AG09319 (cell line): ENCODE results near the gene EGFLAM.

- RRBS = no CpG with 5 or more reads among the region's 3 CpGs
Observed at GRCh38 chr5:36481340-36481638, 125.1 kb upstream of the SLC1A3 start.

DNA sequence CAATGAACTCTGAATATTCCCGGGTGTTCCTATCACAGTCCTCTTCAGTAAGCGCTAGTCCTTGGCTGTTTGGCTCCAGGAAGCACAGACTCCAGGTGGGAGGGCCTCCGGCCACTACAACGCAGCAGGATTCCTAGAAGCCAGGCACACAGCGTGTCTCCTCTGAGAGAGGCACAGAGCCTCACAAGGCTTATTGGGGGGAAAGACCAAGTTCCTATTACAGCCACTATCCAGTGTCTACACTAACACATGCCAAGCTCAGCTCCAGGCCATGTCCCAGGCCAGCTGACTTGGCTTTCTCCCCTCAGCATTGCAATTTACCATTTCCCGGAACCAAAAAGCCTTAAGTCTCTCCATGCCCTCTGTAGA lies 84.6 kb upstream of the SLC1A3 start:
- RRBS = 91% methylated on average over 3 of the region's 6 CpGs

- RRBS = no CpG with 5 or more reads among the region's 9 CpGs
Observed at GRCh38 chr5:36739525-36740488, 133.4 kb downstream of the SLC1A3 start.

DNA sequence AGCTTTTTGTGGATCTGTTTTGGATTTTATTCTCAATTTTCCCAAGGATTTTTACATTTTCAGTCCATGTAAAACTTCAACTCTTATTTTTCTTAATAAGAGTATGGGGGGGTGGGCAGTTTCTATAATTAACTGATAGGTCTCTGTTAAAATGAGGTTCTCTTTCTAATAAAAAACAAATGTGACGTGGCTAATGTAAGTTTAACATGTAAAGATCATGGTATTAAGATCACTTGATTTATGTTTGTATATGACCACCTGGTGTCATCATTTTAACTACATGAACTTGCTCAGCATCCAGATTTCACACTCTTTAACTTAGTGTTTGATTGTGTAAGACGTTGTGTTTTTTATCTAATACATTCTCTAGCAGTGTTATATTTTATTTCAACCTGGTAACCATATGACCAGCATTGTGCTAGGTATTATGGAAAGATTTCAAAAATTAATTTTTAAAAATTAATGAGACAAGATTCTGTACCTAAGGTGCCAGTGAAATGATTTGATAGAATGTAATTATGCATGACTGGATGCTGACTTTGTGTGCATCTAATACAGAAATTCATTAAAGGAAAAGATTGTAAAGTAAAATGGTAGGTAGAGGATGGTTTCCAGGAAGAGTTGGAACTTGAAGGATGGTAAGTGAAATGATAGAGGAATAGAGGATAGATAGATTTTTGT lies 57.4 kb downstream of the NIPBL start:
- RRBS = no CpG with 5 or more reads among the region's 2 CpGs

GRCh38 chr5:36945397-36945965 lies 68.9 kb downstream of the NIPBL start:
- RRBS = no CpG with 5 or more reads among the region's 3 CpGs

- RRBS = no CpG with 5 or more reads among the region's 5 CpGs
Observed at GRCh38 chr5:36957857-36958413, 81.4 kb downstream of the NIPBL start.

DNA sequence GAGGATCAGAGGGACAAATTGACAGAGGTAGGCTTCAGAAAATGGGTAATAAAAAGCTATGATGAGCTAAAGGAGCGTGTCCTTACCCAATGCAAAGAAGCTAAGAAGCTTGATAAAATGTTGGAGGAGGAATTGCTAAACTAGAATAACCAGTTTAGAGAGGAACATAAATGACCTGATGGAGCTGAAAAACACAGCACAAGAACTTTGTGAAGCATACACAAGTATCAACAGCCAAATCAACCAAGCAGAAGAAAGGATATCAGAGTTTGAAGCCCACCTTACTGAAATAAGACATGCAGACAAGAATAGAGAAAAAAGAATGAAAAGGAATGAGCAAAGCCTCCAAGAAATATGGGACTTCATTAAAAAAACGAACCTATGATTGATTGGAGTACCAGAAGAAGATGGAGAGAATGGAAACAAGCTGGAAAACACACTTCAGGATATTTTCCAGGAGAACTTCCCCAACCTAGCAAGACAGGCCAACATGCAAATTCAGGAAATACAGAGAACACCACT lies 95.4 kb downstream of the GDNF start:
- RRBS = no CpG with 5 or more reads among the region's 2 CpGs

DNA sequence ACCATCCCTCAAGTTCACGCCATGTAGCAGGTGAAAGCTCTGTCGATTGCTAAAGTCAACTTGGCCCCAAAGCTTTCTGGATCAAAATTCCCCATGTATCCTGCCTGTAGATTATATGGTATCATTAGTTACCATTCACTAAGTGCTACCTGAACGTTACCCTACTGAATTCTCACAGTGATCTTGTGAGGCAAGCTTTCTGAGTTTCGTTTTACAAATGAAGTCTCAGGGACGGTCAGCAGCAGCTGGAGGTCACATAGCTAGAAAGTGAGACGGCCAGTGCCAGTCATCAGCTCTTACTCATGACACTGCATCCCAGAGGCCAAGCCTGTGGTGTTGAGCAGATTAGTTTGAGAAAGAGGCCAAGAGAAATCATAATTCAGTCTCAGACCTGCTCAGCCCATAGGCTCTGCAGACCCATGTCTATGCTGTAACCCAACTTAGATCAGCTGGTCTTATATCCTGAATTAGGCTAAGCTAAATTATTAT lies 95.8 kb upstream of the EGFLAM start:
- RRBS = no CpG with 5 or more reads among the region's 6 CpGs

GRCh38 chr5:38258278-38259428 lies at the start of gene EGFLAM:
TSS of gene EGFLAM (plus strand) at chr5:38258559.
- RRBS = under 1% methylated on average over 25 of the region's 83 CpGs

DNA sequence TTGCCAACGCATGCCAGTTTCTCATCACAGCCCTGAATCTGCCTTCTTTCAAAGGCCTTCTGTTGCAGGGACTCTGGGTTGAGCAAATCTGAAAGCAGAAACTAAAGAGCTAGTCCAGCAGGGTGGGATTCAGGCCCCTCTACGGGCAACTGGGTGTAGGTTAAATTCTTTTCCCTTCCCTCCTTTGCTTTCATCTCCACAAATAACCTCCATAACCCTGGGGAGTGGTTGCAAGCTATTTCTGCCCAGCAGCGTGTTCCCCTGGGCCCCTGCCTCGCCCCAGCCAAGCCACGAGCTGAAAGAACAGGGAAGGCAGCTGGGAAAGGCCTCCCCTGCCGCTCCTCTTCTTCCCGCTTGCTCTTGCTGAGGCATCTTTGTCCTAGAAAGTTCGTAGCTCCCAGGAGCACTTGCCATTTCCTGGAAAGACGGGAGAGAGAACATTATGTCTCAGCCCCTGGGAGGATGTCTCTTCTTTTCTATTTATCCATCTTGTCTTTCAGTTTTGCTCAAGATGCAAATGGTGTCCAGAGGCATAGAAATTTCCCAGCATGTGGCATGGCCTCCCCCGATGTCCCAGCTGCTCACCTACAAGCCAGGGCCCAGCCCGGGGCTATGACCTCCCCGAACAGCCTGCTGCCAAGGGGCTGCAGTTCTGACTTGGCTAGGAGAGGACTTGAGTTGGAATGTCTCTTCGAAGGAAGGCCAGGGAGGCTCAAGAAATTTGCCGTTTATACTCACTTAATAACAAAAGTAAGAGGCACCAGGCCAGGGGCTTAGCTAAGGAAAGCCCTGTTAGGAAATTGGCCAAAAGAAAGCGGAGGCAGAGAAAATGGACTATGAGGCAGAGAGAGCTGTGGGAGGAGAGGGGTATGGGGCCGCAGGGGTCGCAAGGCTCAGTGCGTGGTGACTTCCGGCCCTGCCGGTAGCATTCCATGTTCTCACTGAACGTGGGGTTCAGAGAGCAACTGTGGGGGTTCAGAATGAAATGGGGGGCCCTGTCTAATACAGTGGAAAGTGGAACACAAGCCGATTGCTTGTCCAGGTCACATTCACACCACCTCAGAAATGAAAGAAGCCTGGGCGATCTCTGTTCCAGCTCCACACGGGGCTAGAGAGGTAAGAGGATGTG lies 87.3 kb downstream of the LIFR start:
- RRBS = no CpG with 5 or more reads among the region's 24 CpGs

- RRBS = no CpG with 5 or more reads among the region's 18 CpGs
Observed at GRCh38 chr5:38846606-38847211, 897 bp downstream of the OSMR start.

DNA sequence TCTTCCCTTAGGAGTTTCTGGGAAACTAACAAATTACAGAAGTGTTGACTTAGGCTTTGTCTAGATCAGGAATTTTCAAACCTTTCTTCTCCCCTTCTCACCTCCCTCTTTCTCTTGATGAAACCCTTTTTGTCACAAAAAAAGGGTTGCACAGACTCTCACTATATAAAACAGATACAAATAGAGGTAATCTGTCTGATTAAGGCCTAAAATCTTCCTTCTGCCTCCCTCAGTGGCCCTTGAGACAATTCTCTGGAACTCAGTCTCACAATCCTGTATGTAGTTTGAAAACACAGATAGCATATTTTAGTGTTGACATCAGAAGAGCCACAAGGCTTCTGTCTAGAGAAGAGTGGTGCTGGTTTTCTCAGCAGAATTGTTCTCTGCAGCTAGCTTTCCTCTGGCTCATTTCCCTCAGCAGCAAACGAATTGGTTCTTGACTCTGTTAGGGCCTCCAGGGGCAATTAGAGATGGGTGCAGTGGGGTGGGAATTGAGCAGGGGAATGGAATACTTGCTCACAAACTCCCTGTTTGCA lies 79.7 kb downstream of the OSMR start:
- RRBS = no CpG with 5 or more reads among the region's 1 CpG

GRCh38 chr5:39005209-39006295 lies 68.6 kb downstream of the RICTOR start:
- RRBS = no CpG with 5 or more reads among the region's 7 CpGs

- RRBS = no CpG with 5 or more reads among the region's 5 CpGs
Observed at GRCh38 chr5:39072606-39073097, 1.5 kb downstream of the RICTOR start.

DNA sequence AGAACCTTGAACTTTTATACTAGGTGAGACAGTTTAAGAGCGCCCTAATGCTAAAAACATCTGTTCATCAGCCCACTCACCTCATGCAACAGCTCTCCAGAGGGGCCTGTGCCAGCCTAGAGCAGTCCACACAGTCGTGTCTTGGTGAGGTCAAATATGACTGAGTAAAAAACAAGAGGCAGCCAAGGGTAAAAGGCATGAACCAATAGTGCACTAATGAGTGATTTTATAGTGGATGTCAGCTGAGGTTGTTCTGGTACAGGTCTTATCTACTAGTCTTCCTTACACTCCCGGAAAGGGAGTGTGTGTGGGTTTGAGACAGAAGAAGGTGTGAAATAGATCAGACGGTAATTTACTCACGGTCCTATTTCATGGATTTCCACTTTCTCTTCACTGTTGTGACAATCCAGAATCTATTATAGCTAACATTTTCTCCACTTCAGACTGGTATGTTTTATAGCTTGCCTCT lies 6.9 kb upstream of the C9 start:
- RRBS = no CpG with 5 or more reads among the region's 5 CpGs

- RRBS = no CpG with 5 or more reads among the region's 9 CpGs
Observed at GRCh38 chr5:39469639-39470575, 45.1 kb upstream of the DAB2 start.

- RRBS = no CpG with 5 or more reads among the region's 4 CpGs
Observed at GRCh38 chr5:39543176-39543831, 118.5 kb upstream of the DAB2 start.

DNA sequence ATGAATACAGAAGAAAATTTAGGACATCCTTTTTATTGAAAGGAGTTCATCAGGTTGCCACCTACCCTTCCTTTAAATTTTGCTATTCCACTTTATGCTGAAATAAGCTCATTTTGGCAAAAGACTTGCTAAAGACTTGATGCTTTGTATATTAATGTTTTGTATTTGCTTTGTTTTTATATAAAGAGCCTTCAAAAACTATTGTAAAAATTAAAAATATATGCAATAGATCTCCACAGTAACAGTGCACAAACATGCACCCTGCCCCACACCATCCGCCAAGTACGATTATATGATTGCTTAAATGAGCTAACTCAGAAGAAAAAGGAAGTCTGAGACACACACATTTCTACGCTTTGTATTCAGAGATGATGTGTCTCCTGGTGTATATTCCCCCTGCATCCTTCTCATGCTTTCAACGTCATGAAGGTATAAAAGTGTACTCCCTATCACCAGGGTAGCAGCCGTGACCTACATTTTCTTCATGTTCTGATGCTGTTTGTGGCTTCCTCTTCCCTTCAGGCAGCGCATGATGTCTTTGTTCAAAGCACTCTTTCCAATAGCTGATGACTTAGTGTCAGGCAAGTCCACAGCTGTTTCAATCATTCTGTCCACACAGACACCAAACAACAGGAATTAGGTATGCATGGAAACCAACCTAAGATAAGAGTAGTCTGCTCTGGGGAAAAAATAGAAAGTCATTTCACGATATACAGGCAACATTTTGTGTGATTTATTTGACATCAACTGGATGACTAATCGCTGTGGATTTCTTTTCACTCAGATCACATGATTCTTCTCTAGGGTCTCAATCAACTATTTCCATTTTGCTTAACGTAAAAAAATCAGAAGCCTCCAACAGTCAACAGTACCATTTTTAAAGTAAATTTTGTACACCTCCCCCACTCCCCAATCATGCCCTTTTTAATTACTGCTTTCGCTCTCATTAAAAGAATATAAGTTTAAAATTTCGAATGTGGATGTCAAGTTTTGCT lies 269.4 kb upstream of the PTGER4 start:
- RRBS = no CpG with 5 or more reads among the region's 11 CpGs

GRCh38 chr5:40442357-40442943 lies 237.3 kb upstream of the PTGER4 start:
- RRBS = no CpG with 5 or more reads among the region's 3 CpGs